Metastatic Breast Carcinoma in the Brain (tissue), 10 donors: ENCODE measurements around a stretch of chr12.

DNA sequence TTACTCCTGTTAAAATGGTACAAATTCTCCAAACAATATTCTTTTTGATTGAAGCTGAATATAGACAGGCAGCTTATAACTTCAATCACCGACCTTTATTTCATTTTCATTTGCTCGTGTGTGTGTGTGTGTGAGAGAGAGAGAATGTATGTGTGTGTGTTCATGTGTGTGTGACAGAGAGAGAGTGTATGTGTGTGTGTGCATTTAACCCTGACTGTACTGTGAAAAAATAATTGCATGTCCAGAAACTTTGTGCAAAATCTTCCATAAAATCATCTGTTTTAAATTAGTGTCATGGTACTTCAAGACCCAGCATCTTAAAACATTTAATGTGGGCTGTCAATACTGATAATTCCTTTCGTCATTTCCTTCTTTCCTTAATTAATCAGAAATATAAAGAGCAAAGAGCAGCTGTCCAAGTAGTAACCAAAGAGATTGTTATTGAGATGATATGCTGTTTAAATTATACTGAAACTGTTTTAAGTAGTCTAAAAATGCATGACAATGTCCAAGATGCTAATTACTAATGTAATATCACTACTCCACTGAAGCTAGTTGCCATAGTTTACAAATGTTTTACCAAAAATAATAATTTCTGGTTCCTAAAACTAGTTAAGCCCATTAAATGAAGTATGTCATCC lies 1.5 kb downstream of the DCN start:
- PRO-cap, 10 experiments = no peak in any of the 10 experiments

- PRO-cap, 10 experiments = no peak in any of the 10 experiments
Measured at GRCh38 chr12:91578780-91579175, 396.2 kb upstream of the DCN start.

DNA sequence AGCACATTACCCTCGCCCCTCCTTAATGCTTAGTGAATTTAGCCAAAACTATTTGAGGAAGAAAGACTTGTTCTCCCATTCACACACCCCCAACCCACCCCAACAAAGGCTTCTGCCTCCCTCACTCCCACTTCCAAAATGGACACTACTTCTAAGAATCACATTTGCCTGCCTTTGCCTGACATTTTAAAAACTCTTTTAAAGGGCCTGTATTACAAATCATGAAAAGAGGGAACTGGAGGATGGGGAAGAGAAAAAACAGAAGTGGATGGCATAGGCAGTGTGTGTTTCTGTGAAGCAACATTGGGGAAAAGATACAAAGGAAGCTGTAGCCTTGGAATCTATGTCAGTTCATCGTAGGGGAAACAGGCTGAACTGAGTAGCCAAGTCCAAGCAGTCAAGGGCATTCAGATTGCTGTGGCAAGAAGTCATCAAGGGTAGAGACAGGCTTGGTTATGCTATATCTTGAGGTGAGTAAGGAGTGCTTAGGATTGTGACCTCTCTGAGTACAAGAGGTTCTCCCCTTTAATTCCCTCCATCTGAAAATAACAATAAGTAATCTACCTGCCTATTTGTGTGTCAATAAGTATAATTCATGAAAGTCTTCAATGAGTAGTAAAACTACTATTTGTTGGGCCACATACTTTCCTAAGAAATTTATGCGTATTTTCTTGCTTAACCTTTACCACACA lies 273.8 kb downstream of the BTG1 start:
- PRO-cap, 10 experiments = peak in 2 of 10 experiments; most common plus-strand start position 346 of the sequence (in 2)

DNA sequence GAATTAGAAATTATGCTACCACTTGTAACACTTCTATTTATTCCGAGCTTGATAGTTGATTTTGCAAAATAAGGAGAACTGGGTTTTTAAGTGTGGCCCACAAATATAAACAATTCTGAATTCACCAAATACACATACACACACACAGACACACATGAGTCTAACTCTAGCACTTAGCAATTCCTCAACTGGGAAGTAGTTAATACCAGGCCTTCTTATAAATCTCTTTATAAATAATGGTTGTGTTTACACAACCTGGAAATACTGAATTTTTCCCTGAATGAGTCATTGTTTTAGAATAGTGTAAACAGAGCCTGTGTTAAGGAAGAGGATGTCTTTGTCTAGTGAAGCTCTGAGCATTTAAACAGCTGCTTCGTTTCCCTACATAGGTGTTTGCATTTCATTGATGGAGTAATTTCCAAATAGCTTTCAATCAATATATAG lies 218.9 kb downstream of the BTG1 start:
- PRO-cap, 10 experiments = no peak in any of the 10 experiments

DNA sequence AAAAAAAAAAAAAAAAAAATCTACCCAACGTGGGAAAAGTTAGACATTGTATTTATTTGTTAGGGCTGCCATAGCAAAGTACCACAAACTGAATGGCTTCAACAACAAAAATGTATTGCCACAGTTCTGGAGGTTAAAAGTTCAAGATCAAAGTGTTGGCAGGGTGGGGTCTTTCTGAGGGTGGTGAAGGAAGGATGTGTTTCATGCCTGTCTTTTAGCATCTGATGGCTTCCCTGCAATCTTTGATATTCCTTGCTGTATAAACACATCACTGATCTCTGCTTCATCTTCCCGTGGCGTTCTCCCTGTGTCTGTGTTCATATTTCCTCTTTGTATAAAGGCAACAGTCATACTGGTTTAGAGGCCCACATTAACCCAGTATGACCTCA lies 167.6 kb downstream of the BTG1 start:
- PRO-cap, 10 experiments = no peak in any of the 10 experiments

DNA sequence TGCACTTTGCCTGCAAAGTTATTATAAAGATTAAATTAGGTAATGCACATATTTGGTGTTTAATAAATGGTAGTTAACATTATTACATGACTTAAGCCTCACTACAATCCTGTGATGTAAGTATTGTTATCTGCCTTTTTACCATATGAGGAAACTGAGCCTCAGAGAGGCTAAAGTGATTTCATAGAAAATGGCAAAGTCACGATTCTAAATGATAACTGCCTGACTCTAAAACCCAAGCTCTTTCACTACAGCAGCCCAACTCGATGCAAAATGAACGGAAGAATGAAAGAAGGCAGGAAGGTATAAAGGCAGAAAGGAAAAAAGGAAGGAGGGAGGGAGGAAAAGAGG lies 134.0 kb downstream of the BTG1 start:
- PRO-cap, 10 experiments = no peak in any of the 10 experiments

- PRO-cap, 10 experiments = no peak in any of the 10 experiments
Measured at GRCh38 chr12:92030466-92031313, 115.0 kb downstream of the BTG1 start.

GRCh38 chr12:92051912-92052586 lies 93.6 kb downstream of the BTG1 start:
- PRO-cap, 10 experiments = no peak in any of the 10 experiments

- PRO-cap, 10 experiments = no peak in any of the 10 experiments
Measured at GRCh38 chr12:92093802-92094397, 51.7 kb downstream of the BTG1 start.

DNA sequence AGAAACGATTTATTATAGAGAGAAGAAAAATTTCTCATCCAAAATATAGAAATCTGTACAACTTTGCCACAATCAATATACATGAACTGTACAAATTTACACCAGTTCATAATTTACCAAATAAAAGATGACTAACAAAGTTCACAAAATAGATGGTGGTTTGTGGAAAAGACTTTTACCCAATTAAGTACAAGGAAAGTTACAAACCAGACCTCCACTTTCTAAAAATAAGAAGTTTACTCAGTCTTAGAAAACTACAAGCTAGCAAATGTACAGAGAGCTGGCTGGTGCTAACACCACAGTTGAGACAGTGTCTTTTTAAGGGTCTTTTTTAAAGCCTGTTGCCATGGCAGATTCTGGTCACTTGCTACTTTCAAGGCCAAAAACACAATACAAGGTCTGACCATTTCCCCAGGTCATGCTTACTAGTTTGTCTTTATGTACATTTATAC lies 2.5 kb downstream of the BTG1 start:
- PRO-cap, 10 experiments = peak in 1 of 10 experiments; most common plus-strand start position 267 of the sequence (in 1)

DNA sequence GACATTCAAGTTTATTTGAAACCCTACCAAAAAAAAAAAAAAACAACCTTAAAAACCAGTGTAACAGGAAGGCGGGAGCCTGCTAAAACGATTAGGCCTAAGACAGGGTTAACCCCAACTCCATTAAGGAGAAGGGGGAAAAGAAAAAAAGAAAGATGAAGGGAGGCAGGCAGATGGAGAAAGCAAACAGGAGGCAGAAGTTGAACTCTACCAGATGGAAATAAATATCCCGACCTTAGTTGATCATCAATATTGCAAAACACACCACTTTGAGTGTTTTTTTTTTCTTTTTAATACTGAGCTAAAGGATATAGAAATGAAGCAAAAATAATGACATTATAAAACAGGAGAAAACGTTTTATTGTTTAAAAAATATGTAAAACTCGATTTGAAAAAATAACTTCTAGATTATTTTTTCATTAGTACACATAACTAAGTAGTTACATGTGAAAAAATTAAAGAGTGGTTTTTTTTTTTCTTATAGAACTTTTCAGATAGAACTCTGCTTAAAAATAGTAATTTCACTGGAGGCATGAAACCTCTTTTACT lies 1.4 kb upstream of the BTG1 start:
- PRO-cap, 10 experiments = no peak in any of the 10 experiments

DNA sequence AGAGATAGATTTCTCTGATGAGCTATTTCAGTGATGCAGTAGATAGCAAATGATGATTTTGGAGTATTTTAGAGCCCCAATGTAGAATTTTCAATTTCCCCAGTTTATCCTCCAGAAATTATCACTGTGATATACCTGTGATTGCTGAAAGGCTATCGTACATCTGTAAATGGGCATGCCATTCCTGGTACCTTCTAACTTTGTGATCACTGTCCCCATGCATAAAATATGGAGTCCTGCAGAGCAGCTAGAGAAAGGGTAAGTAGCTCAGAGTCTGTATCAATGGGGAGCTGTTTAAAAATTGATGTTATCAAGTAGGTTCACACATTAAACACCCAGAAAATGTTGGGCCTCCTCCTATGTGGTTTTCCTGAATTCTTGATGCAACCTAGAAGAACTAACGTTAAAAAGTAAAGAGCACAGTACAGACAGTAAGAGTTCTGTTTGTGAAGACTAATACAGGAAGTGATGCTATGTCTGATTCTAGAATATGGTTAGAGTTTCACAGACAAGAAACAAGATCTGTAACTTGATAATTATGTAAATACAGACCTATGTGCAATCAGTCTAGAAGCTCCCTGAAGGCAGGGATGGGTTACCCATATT lies 214.7 kb upstream of the BTG1 start:
- PRO-cap, 10 experiments = no peak in any of the 10 experiments

DNA sequence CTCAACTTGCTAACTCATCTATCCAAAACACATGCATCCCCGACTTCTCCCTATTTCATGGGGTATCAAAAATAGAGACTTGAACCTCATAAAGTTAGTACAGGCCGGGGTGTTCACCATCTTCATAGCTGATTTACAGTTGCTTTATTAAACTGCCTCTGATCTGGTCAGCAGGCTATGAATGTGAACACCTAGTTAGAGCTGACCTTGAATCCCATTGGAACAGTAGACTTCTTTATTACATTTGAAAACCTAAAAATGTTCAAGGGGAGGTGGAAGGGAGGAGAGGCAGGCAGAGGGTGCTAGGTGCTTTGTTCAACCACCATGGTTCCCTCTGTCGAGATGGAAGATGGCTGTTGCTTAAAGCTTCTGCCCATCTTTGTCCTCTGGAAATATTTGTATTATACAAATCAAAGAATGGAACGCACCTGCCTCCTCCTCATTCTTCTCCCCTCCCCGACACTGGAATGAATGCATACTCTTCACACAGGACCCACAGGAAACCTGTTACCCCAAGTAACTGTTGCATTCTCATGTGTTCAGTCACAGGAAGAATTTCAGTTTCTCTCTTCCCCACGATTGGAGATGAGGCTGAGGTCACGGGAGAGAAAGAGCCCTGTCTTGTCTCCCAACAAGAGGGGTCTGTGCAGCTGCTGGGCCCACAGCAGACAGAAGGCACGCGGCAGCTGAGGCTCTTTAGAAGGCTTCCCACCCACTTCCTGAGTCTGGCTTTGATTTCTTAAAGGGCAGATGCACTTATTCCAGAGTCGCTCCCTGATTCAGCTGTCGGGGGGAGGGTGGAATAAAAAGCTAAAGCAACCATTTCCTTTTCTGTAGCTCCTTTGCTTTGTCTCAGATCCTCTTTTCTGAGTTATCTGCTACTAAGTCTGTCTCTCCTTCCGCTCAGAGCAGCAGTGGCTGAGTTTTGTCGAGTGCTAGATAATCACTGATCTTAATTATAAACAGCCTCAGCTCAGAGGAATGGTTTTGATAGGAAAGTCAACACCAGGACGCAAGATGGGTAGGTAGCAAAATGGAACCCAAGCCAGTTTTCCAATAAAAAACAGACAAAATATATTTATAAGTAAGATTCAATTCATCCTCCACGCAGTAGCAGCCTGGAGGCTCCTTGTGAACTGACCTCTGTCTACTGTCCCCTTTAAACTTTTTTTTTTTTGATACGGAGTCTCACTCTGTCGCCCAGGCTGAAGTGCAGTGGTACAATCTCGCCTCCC lies 217.9 kb upstream of the BTG1 start:
- PRO-cap, 10 experiments = peak in 2 of 10 experiments; most common plus-strand start position 584 of the sequence (in 1); most common minus-strand start position 524 of the sequence (in 2)

- PRO-cap, 10 experiments = no peak in any of the 10 experiments
Measured at GRCh38 chr12:92437348-92437903, 265.4 kb upstream of the PLEKHG7 start.

DNA sequence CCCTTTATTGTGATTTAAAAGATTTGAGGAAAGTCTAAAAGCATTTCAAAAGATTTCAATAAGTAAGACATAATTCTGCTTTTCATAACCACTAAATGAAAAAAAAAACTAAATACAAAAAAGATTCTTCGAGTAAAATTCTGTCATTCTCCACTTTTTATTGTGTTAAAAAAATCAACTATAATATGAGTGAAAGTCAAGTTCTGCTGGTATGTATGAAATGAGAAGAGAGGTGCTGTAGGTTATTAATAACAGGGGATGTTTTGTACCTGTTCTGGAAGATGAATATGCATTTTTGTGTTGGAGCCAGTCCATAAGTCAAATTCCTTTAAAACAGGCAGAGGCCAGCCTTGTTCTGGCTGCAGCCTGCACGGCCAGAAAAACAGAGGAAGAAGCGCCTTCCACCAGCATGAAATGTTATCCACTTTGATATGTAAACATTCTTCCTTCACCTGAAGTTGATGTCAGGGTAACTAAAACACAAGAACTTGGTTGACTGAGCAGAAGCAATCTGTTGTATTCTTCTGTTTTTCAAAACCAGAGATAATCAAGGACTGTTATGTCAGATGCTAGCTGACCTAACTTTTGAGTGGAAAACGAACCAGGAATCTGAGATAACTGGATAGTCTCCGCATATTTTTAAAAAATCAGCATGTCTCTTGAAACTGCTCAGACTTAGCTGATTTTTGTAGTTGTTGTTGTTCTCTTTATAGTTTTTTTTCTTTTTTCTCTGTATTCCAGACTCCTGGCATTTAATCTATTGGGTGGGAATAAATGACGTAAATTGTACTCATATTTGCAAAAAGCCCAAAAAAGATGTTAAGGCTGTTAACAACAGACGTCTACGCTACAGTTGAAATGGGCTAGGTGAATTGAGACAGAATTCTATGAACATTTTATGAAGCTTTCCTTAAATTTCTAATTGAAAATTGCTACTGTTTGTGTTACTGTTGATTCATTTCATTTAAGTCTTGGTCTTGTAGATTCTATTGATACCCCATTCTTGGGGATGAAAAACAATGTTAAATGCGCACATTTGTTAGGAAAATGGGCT lies 237.8 kb upstream of the PLEKHG7 start:
- PRO-cap, 10 experiments = no peak in any of the 10 experiments

GRCh38 chr12:92469899-92470336 lies 232.9 kb upstream of the PLEKHG7 start:
- PRO-cap, 10 experiments = peak in 1 of 10 experiments; most common minus-strand start chr12:92470038 (in 1)

GRCh38 chr12:92504456-92505204 lies 198.2 kb upstream of the PLEKHG7 start:
- PRO-cap, 10 experiments = no peak in any of the 10 experiments

- PRO-cap, 10 experiments = peak in 3 of 10 experiments; most common minus-strand start chr12:92543489 (in 3)
Measured at GRCh38 chr12:92543363-92543775, 159.4 kb upstream of the PLEKHG7 start.

GRCh38 chr12:92780121-92780470 lies 77.3 kb downstream of the PLEKHG7 start:
- PRO-cap, 10 experiments = no peak in any of the 10 experiments

GRCh38 chr12:92819272-92819803 lies 109.8 kb downstream of the EEA1 start:
- PRO-cap, 10 experiments = no peak in any of the 10 experiments